ENCODE measurements around a stretch of chr2.

GRCh38 chr2:21039916-21040308 is 4.0 kb downstream of the APOB start:
- PRO-cap = no peak

DNA sequence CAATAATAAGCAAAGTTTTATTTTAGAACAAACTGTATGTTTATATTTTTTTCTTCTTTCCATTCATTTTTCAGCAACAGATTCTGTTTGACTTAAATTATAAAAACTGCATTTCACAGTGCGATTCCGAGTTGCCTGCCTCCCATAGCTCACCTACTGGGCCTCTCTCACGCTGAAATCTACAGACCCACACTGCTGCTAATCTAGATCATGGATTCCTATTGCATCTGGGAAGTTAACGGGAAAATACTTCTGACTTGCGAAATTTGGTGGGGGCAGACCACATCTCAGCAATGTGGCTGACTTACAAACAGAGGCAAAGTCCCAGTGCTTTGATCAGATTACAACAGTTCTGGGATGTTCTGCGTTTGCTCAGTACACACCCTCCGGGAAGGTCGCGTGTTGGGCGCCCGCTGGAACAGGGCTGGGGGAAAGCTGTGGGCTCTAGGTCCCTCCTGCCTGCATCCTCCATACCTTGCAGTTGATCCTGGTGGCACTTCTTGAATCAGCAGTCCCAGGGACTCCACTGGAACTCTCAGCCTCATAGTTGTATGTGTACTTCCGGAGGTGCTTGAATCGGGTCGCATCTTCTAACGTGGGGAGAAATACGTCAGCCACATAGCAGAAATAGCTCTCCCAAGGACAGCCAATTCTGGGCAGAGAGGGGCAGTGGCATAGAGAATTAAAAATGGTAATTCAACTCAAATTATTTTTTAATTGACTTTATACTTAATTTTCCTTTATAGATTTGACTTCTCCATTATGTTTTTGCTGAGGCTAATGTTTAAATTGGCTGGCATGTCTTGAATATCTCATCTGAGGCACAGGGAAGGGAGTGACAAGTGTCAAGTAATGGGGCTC is 1.8 kb downstream of the APOB start:
- PRO-cap = no peak

- PRO-cap = no peak
Observed at GRCh38 chr2:21044568-21045658, 1.0 kb upstream of the APOB start.

DNA sequence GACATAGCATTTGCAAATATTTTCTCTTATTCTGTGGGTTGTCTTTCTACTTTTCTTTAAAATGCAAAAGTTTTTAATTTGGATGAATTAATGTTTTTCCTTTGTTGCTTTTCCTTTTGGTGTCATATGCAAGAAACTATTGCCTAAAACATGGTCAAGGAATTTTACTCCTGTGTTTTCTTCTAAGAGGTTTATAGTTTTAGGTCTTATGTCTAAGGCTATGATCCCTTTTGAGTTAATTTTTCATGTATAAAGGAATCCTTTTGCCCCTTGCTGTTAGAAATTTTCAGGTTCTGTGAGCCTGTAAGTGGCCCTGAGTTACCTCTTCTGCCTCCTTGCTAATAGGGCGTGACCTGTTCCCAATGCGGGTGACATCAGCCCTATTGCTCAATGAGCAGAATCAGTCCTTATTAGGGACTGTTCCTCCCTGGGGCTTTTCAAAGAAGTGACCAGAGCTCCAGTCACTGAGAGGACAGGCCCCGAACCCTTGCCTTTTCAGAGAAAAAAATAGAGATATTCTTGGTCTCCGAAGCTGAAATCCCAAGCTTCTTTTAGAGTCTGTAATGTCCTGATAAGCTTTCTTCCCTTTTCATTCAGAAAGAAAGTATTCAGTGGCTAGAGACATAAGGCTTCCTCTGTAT is 8.1 kb upstream of the APOB start:
- PRO-cap = no peak

DNA sequence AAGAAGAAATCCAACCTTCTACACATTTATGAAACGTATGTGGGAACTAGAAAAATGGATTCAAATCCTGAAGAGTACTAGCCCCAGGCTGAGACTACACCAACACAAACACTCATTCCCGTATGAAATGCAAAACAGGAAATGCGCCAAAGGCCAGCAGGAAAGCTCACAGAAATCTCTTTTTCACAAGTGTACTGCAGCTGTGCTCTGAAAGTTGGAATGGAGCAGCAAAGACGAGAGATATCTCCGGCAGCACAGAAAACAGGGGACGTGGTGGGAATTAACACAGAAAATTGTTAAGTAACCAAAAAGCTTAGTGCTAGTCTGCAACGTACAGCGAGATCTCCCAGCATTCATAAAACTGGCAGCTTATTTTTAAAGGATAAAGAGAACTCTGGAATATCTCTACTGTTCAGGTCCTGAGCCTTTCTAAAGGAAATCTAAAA is 913.6 kb downstream of the TDRD15 start:
- PRO-cap = no peak

DNA sequence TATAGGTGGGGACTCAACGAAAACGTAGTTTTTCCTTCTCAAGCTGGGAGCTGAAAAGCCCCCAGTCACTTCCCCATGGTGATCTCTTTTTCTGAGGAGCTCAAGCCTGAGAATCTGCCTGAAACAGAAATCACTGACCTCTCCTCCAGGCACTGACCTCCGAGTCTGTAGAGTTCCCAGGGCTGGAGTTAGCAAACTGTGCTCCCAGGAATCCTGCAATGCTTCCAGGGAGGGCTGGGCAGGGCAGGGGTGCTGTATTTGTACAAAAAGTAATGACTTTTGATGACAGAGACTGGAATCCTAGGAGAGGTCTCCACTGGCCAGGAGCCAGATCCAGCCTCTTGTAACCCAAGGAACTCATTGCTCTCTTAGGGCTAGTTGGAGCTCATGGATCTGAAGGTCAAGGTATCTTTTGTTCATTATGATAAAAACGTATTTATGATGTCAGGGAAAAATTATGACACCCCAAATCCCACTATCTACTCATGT is 137.7 kb upstream of the KLHL29 start:
- PRO-cap = no peak

DNA sequence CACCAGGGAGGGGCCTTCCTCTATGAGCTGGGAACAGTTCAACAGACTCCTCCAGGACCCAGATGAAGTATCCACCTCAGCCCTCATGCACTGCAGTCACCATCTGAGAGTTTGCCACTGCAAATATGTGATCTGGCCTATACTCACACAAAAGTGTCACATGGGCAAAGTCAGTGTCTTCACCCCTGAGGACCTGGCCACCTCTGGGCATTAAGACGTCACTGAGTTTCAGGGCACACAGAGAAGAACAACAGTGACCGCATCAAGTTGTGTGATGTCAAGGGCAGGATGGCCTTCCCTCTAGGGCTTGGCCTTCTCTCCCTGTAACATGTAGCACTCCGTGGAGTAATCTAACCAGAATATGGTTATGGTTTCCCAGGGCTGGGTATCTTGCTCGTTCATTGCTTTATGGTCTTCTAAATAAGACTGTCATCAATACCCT is 136.8 kb upstream of the KLHL29 start:
- PRO-cap = no peak

DNA sequence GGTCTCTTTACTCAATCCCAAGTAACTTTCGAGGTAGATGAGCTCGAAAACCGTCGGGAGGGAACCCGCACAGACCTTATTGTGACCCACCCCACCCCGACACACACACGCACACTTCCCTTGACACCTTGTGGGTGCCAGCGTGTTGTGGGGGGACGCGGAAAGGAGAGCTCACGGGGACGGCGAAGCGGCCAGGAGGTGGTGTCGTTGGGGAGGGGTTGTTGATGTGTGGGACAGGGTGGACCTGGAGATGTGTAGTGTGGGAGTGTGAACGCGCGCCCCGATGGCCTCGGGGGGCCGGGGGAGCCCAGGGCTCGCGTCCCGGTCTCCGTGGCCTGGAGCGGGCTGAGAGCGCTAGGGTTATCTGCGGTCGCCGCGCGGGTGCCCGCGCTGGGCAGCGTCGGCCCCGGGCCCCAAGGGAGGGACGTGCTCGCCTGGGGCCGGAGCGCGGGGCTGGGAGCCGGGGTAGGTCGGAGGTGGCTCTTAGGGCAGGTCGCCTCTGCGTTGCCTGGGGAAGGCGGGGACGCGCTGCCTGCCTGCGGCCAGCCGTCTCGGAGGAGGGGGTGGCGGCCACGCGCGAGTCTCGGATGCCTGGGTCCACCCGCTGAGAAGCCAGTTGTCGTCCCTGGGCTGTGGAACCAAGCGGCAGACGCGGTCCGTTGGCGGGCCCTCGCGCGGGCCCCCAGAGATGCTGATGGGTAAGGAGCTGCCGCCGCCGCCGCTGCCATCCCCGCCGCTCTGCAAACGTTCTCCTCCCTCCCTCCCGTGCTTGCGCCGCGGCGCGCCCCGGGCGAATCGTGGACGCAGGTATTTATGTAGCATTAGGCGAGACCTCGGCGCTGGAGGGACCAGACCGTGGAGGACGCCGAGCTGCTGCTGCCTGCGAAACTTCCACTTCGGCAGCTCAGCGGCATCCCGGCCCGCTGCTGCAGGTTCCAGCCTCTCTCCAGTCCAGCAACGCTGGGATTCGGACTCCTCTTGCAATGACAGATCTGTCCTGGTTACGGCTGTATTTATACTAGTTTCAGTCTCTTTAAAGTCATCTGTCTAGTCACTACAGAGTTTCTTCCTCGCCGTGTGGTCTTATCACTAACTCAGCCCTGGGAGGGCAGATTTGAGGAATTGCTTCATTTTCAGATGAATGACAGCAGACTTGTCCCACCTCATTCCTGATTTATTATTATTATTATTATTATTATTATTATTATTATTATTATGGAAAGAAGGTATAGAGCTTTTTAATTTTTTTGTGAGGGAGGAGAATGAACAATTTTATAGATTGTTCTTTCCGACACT is 1.8 kb downstream of the KLHL29 start:
- PRO-cap = unidirectional peak, minus-strand start at position 988 of the sequence

- PRO-cap = no peak
Observed at GRCh38 chr2:23404434-23404798, 19.4 kb downstream of the KLHL29 start.

DNA sequence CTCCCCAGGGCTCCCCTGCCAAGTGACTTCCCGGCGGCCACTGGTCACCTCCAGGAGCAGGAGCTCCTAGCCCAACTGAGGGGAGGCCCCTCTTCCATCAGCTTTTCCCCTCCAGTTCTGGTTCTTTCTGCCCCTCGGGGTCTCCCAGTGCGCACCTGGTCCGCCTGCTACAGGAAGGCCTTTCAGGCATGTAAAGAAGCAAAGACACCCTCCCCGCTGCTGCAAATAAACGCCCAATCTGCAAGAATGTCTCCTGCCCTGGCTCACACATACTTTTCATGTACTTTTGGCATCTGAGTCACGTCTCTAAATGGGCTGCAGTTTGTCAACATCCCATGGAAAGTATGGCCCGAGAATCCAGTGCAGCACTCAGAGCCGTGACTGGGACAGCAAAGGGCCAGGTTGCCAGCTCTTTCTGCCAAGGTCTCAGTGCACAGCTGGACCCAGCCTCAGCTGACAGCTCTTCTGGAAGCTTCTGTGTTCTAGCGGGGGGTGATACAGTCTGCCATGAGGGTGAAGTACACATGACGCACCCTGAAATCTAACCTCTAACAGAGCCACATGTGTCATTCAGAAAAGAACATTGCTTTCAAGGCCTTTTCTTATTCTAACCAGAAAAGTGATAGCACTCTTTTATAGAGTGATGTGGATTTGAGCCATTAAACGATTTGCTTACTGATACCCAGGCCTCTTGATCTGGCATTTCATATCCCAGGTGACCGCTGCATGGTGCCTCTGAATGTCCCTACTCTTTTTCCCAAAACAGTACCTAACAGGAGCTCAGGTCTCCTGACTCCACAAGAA is 41.6 kb downstream of the KLHL29 start:
- PRO-cap = no peak

- PRO-cap = no peak
Observed at GRCh38 chr2:23452974-23453218, 67.9 kb downstream of the KLHL29 start.

DNA sequence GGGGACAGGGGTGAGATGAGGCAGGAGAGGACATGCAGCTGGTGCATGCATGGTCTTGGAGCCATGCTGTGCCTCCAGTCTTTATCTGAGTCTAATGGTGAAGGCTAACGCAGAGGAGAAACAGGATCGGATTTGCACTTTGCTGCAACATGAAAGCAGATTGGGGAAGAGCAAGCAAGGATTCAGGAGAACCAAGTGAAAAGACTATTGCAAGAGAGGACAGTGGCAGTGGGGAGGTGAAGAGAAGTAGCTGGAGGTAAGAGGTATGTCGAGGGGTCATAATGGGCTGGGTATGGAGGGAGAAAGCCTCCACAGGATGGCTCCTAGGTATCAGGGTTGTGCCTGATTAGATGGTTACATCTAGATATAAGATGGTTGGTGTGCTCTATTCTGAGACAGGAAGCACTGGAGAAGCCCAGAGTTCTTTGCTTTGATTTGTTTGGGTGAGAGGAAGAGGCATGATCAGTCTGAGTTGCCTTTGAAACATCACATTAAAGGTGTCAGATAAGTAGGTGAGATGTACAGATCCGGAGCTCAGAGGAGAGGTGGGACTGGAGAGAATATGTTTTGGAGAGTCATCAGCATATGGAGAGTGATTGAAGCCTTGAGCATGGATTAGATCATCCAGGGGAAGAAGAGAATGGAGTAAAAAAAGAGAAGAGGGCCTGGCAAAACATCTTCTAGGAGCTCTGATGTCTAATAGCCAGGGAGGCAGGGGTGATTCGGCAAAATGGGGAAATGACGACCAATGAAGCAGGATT is 74.0 kb downstream of the KLHL29 start:
- PRO-cap = no peak

DNA sequence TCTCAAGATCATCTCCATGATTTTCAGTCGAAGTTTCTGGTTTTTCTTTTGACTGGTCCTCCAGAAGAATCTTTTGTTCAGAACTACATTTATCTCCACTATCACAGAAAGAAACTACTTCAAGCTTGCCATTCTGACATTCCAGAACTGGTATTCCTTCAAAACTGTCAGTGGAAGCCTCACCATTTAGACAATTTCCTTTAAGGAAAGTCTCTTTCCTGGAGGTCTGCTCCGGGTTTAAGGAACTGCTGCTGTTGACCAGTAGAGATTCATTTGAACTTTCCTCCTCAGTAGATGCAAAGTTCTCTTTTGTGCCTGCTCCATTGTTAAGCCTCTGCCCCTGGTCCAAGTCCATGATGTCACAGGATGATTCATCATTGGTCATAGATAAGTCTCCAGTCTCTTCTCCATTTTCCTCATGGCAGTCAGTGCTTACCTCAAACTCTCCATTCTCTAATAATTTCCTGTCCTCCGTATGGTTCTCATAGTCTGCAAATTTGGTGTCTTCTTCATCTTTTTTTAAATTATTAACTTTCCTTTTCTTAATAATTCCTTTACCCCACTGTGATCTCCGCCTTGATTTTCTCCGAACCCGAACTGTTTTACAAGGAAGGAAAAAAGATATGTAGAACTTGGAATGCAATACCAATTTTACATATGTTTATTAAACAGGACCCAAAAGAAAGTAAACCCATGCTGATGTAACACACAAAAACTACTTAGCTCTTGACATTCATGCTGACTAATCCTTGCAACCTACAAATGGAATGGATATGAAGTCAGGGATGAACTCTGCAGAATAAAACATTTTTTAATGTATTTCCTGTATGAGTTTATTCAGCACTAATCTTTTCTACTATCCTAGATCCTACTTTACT is 169.2 kb downstream of the ATAD2B start:
- PRO-cap = no peak

- PRO-cap = no peak
Observed at GRCh38 chr2:24204439-24204670, 29.5 kb downstream of the FAM228A start.

DNA sequence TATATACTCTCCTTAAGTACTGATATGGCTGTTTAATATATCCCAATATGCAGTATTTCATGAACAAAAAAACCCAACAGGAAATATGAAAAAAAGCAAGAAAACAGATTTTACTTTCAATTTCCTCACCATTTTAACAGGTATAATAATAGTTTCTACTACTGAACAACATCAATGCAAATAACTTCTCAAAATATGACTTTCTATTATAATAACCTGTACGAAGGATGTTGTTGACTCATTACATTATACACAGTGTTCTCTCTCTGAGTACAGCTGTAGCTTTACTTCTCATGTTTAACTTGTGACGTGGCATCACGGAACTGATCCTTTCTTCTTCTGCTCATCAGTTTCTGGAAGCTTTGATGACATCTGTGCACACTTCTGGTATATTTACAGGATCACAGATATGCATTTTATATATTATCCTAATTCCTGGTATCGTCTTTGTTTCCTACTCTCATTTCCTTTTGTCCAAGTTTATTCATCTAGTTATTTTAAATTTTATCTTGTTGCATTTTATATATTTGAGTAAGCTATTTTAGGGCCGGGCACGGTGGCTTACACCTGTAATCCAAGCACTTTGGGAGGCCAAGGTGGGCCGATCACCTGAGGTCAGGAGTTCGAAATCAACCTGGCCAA is 40.1 kb downstream of the FAM228A start:
- PRO-cap = no peak

GRCh38 chr2:24239226-24239864 is 64.5 kb downstream of the FAM228A start:
- PRO-cap = no peak

DNA sequence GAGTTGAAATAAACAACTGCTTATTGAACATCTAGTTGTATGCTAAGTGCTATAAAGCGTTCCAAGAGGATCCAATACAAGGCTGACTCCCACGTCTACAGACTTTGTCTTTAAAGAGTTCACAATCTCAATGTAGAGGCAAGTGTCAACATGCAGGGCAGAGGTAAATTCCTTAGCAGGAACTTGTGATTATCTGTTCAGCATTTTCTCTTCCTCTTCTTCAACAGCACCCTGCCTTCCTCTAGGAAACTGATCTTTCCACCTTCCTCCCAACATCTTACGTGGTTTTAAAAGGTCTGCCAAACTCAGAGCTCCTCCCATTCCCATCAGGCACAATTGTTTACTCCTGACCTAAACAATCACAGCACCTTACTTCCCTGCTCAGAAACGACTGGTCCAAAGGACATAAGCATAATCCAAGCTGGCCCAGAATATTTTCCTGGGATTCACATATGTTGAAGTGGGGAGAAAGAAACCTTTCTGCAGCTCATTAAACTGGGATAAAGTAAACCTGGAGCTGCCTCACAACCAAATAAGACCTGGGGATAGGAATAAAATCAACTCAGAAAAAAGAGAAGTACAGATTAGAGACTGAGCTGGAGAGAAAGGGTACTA is 83.9 kb downstream of the ITSN2 start:
- PRO-cap = no peak

GRCh38 chr2:24403304-24403628 is 42.9 kb upstream of the ITSN2 start:
- PRO-cap = no peak

GRCh38 chr2:24452245-24452854 is 38.7 kb upstream of the NCOA1 start:
- PRO-cap = no peak

DNA sequence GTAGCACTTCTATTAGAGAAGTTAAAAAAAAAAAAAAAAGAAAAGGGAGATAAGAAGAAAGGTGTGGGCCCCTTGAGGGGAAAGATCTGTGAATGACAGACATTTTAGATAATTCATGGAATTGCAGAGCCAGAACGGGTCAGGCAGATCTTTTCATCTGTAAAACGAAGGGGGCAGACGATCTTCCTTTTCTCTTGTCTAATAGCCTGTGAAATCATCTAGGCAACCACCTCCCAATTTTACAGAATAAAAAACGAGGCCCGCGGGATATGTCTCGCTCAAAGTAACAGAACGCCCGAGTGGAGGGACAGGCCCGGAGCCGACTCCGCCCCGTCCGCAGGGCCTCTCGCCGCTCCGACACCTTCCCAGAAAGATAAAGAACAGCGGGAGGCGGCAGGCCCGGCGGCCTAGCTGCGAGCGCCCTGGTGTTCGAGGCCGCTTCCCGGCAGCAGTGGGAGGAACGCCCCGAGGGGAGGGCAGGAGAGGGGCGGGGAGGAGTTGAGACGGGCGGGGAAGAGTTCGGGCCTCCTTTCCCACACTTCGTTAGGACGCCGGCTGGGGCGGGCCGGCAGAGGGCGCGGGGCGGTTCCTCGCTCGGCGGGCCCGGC is 492 bp upstream of the NCOA1 start:
- PRO-cap = bidirectional peak, plus-strand start at position 376 of the sequence, minus-strand start at position 338 of the sequence; bidirectional peak, plus-strand start at position 538 of the sequence, minus-strand start at position 456 of the sequence

Measured in endodermal cell (in vitro differentiated cells).